Mesangial cell (primary cell): ENCODE data around the genes POMC and DTNB.

DNA sequence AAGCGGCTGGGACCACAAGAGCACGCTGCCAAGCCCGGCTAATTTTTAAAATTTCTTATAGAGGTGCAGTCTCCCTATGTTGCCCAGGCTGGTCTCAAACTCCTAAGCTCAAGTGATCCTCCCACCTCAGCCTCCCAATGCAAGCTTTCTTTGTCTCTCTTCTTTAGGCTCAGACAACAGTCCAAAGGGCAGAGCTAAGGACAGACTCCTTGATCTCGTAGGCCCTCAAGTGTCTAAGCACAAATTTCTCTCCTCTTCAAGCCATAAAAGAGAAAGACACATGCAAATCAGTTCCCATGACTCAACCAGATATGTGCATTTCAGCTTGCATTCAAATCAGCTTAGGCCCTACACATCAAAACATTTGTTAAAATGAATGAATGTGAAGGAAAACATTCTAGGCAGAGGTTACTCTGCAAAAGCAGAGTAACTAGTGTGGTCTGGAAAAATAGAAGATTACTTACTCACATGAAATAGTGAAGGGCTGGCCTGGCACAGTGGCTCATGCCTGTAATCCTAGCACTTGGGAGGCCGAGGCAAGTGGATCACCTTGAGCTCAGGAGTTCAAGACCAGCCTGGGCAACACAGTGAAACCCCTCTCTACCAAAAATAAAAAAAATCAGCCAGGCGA is 17.9 kb downstream of the ITSN2 start:
- RAMPAGE, long total RNA: no peak

- RAMPAGE, long total RNA: no peak
These were observed 737 bp downstream of the CENPO start for GRCh38 chr2:24793792-24794531.

GRCh38 chr2:24839810-24840486 is 46.7 kb downstream of the CENPO start:
- RAMPAGE, long total RNA: no peak

GRCh38 chr2:24857746-24858063 is 62.3 kb downstream of the ADCY3 start:
- RAMPAGE, long total RNA: no peak

- RAMPAGE, long total RNA: no peak
These were observed 37.1 kb downstream of the EFR3B start for GRCh38 chr2:25078901-25079431.

GRCh38 chr2:25168222-25169126 is at the start of gene POMC:
Gene POMC, minus strand, starts transcription at chr2:25168580.
- RAMPAGE, long total RNA: no peak

GRCh38 chr2:25276533-25277004 is 65.2 kb downstream of the DNMT3A start:
- RAMPAGE, long total RNA: no peak

DNA sequence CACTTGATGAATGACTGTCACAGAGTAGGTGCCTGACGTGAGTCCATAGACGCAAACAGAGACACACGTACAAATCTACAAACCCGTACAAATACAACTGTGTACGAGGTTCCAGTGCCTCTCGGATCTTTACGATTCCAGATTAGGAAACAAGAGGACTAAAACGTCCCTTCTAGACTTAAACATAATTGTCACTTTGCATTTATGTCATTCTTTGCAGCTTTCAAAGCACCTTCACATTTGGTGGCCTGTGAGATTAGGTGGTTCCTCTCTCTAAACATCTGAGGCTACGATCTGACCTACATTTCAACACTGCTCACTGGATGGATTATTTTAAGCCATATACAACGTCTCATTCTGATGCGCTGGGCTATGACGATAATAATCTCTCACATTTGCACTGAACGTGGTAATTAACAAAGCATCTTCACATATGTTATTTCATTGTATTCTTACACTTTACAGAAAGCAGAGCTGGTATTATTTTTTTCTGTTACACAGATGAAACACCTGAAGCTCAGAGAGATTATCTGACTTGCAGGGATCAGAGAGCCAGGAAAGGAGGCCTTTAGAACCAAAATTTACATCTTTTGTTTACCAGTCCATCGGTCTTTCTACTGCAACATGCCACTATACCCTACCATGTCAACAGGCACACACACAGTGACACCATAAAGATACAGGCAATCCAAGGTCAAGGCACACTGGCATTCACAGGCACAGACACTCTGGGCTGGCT is 36.5 kb downstream of the DNMT3A start:
- RAMPAGE, long total RNA: no peak

DNA sequence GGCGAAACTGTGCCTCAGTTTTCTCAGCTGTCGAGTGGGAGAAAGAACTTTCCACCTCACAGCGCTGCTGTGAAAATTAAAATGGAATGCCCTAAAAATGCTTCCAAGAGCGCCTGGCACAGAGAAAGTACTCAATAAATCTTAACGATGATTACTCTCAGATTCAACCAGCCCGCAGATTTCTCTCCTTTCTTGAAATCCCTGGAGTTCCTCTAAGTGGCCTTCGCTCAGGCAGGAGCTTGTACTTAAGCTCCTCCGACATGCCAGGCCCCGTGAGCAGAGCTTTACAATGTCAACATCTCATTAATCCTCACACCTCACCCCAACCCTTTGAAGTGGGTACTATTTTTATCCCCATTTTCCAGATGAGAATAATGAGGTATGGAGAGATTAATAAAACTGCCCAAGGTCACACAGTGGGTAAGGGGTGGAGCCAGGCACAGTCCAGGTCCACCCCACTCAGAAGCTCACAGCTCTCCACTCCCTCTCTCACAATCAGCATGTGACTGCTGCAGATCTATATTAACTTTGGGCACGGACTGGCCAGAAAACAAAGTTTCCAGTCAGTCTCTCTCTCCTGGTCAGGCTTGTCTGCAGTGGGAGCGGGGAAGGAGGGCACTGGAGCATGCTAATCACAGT is 18.1 kb downstream of the DNMT3A start:
- RAMPAGE, long total RNA: no peak

DNA sequence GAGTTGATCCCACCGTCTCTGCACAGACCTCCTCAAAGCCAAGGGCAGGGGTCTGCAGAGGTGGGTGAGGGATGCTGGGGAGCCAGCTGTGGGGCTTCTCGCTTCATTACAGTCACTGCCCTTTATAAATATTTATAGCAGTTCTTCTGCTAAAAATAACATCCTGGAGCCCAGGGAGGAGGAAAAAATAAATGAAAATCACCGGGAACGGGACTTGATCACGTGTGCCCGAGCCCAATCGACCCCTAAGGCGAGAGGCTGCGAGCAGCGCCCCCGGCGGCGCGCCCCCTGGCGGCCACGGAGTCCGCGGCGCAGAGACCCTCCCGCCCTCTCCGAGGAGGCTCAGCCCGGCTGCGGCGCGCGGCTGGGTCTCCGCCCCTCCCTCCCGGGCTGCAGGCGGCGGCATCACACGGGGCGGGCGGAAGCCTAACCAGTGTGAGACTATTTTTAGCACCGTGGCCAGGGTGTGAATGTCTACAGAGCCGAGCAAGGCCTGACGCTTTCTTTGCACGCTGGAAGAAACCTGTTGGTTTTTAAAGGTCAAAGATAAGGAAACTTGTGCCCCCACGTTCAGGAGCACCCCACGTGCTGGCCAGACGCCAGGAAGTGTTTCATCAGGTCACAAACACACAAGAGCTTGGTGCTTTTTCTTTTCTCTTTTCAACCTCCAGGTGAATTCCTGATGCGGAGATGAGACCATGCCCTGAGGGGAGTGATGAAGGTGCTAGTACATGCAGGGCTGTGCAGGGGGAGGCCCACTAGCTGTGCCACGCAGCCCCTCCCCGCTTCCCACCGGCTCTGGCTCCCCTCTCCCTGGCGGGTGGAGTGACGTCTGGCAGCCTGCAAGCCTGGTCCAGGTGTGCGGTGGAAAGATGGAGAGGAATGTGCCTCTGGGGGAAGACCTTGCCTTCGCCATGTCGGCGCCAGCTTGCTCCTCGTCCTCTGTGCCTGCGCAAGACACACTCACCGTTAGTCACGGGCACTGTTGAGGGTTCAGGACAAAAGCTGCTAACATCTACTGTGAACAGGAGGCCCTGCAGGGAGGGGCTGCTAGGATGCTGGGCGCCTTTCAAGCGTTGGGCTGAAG is 35.2 kb upstream of the DNMT3A start:
- RAMPAGE, long total RNA: no peak

DNA sequence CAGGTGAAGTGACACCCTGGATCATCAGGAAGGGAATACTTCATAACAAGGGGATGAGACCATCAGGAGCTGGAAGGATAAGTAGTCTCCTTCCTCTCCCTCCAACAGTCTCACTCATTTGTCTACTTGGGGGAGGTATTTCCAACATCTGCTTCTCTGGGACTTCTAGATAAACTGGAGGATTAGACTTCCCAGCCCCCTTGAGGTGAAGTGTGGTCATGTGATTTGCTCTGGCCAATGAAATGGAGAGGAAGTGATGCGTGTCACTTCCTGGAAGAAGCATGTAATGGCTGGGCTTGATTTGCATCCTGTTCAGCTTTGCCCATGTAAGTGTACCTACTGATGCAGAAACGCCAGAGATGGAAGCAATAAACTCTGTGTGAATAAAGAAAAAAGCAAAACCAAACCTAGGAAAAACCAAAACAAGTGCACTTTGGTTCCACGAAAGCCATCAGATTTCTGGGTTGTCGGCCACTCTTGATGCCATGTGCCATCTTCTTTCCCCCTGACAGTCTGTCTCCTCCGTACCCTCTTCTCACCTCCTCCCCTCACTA is 76.1 kb upstream of the DNMT3A start:
- RAMPAGE, long total RNA: no peak

DNA sequence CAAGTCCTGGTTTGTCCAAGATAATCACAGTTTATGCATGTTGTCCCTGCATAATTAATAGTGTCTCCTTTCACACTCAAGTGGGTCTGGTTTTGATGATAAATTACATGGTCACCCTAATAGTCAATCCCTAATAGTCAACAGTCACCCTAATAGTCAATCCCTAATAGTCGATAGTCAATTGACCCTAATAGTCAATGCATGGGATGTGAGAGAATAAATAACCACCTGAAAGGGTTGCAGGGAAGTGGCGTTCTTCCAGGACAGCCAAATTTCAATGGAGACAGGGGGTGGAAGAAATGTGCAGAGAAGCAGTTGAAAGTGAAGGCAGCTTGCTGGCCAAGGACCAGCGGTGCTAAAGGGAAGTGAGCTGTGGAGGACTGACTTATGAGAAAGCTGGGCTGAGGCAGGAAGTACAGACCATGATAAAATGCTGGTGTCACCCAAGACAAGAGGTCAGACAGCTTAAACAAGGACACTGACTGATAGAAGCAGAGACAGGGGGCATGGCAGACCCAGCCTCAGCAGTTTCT is 106.8 kb downstream of the DTNB start:
- RAMPAGE, long total RNA: no peak

DNA sequence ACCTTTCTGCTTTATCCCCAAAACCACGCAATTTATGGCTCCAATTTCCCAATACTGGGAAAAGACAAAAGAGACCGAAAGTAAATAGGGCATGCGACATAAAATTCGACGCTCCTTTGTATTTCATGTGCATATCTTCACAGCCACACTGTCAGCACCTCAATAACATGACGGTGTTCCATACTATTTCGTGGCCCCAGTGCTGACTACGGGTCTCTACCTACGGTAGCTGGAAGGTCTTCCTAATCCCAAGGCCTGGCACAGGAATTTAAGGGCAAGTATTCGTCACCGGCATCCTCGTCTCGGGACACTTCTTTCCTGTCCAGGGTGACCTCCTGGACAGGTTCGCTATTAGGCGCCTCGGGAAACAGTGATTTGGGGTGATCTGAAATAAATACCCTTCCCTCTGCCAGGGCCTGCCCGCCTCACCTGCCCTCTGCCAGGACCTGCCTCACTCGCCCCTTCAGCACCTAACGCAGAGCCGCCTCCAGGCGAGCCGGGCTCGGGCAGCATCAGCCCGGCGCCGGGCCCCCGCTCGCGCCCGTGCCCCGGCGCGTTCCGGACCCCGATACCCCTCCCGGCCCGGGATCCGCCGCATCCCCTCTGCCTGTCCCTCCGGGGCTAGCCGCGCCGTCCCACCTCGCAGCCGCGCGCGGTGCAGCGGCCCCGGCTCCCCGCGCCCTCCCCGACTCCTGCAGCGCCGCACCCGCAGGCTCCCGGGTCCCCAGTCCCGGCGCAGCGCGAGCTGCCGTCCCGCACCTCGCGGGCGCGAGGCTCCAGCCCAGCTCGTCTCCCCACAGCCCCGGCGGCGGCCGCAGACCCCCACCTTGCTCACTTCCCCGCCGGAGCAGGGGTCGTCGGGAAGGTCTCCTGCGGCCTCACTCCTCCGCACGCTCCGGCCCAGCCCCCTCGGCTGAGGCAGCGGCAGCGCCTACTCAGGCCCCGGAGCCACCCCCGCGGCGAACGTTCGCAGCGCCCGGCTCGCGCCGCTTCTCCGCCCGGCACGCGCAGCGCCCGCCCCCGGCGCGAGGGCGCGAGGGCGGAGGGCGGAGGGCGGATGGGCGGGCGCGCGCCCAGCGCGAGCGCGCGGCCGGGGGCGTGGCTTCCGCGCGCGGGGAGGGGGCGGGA is at the start of gene DTNB:
DTNB (minus strand) TSS at position 1,018 of the 1,128 bp plus-strand sequence.
- RAMPAGE, long total RNA: no peak

DNA sequence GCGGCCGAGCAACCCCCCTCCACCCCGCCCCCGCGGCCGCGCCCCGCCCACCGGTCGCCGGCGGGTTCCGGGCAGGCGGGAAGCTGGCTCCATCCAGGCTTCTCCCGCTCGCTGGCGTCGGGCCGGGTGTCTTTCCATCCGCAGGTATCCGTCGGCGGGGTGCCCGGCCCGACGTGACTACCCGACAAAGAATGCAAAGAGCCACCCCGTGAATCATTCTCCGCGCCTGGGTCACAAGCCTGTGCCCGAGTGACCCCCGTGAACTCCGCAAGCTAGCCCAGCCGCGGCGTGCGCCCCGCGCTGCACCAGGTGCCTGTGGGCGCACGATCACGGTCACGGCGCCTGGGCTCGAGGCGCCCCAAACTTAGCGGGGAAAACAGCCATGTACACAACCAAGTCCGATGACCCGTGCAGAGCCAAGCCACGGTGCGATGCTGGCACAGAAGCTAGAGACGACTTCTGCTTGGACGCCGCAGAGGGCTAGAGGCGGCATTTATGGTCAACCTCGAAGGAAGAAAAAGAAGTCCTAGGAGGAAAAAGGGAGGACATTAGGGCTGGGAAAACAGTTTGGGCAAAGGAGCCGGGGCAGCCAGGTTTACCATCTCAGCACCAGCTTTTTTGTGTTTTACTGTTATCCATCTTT is 432 bp upstream of the DTNB start:
- RAMPAGE, long total RNA: no peak

DNA sequence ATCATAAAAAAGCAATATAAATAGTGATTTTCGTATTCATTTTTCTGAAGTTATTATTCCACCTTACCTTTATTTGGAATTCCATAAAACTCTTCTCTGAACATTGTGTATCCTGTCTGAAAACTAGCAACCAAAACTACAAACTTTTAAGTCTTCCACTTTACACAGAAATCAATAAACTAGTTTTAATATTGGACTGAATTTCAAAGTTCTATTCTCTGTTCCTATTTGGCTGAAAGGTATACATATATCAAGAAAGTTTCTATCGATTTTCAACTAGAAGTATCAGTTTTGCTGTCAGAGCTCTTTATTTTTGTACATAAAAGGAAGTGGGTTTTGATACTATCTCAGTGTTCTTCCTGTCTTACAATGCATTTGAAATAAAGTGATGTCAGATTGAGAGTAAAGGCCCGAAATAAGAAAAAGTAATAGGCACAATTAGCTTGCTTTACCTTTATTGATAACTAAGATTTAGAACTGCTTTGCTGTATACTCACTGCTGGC is 83.8 kb downstream of the ASXL2 start:
- RAMPAGE, long total RNA: no peak

DNA sequence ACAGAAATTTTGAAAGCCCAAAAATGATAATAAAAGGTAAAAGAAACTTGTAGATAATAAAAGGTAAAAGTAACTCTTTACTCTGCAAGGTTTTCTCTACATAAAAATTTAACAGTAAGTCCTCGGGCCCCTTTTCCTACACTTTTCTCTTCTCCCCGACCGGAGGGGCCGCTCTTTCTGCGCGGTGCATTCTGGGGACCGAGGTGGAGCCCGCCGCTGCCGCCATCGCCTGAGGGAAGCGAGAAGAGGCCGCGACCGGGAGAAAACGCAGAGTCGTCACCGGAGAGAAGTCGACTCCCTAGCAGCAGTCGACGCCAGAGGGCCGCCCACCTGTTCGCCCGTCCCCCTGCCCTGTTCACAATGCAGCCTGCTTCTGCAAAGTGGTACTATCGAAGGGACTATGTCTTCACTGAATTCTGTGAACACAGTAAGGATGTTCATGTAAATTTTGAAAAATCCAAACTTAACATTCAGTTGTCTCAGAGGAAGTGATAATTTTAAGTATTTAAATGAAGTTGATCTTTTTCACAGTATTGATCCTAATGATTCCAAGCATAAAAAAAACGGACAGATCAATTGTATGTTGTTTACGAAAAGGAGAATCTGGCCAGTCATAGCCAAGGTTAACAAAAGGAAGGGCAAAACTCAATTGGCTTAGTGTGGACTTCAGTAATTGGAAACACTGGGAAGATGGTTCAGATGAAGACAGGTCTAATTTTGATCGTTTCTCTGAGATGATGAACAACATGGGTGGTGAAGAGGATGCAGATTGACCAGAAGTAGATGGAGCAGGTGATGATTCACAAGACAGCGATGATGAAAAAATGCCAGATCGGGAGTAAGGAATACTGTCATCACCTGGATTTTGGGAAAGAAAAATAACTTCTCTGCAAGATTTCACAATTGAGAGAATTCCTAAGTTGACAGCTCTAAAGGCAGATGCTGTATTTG is 55.9 kb downstream of the ASXL2 start:
- RAMPAGE, long total RNA: no peak

- RAMPAGE, long total RNA: no peak
These were observed 659 bp upstream of the RAB10 start for GRCh38 chr2:26032926-26033924.

- RAMPAGE, long total RNA: no peak
These were observed 45.9 kb upstream of the GAREM2 start for GRCh38 chr2:26127020-26127272.

DNA sequence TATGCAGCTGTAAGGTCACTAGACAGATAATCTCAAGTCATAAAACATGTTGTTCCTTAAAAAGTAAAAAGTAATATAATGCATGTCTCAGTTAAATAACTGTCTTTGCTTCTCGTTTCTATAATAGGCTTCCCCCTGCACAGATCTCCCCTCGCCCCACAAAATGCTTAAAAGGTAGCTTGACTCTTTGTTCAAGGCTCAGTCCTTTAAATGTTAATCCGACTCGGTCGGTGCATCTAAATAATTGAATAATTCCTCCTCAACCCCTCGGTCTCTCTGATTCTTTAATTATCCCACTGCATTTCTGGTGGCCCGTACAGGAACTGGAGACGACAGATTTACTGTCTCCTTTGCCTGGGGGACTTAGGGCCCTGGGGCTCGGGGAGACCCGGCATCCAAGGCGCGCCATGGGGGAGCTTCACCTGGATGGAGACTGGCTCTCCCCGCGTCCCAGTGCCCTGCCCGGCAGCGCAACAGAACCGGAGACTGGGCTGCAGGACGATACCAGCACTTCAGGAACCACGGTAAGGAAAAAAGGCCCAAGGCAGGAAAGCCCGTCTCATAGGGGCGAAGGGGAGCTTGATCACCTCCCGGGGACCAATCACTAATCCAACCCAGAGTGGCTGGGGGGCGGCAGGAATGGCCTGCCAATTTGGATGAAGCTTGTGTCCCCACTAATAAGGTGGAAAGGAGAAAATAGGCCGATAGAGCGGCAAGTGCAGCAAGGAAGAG is 47.7 kb upstream of the SELENOI start:
- RAMPAGE, long total RNA: no peak

DNA sequence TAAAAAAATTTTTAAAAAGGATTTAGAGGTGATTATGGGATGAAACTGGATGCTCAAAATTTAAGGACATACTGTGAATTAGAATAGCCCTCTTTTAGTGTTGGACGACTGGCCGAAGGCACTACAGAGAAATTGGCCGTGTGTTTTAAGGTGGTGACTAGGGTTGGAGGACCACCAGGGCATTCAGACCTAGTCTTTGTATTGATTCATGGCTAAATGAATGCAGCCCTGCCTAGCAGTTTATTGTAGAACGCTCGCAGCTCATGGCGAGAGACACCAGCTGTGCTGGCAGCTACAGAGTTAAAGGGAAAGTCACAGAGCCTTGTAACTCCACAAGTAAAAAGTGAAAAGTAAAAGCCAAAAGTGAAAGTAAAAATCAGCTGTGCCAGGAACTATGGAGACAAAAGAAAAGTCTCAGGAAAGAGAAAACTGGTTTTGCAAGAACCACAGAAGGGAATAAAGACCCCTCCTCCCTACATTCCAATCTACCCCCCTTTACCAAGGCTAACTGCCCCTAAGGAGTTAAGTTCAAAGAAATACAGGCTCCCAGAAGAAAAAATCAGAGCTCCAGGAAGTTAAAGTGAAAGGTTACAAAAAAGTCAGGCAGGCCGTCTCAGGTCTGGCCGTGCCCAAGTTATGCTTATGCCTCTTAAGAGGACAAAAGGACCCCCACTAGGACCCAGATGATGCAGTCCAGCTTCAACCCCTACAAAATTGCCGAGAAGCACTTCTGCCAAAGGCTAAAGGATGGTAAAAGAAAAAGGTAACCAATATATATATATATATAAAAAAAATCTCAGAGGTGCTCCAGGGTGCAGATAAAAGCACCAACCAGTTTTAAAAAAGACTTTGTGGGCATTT is 46.3 kb upstream of the SELENOI start:
- RAMPAGE, long total RNA: no peak